Metastatic Lung Carcinoma in the Adrenal Gland (tissue), 1 donor: ENCODE results near the gene KPNA5.

- PRO-cap = unidirectional peak, plus-strand start at chr6:113855764; bidirectional peak, plus-strand start at chr6:113856144, minus-strand start at chr6:113855987
Observed at GRCh38 chr6:113855665-113856615, 1.2 kb upstream of the MARCKS start.

- PRO-cap = no peak
Observed at GRCh38 chr6:113856616-113857122, 476 bp upstream of the MARCKS start.

DNA sequence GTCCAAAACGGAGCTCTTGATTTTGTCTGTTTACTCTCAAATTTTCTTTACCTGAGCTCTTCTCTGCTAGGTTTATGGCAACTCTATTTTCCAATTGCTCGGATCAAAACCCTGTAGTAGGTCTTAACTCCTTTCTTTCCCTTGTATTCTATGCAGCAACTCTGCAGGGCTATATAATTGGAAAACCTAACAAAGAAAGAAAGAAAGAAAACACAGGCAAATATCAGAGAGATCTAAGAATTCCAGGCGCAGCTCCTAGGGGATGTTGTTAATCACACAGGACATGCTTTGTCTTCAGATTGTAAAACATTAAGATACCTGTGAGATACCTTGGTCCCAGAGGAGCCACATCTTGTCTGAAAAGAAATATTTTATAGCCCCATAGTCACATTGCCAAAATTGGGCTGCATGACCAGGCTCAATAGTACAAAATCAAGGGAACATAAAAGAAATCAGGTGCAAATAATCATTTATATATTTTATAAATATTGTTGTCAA lies 747.8 kb upstream of the HS3ST5 start:
- PRO-cap = no peak

GRCh38 chr6:116158452-116158883 lies 32.5 kb upstream of the COL10A1 start:
- PRO-cap = no peak

- PRO-cap = no peak
Observed at GRCh38 chr6:116221006-116221450, 32.8 kb downstream of the TSPYL4 start.

DNA sequence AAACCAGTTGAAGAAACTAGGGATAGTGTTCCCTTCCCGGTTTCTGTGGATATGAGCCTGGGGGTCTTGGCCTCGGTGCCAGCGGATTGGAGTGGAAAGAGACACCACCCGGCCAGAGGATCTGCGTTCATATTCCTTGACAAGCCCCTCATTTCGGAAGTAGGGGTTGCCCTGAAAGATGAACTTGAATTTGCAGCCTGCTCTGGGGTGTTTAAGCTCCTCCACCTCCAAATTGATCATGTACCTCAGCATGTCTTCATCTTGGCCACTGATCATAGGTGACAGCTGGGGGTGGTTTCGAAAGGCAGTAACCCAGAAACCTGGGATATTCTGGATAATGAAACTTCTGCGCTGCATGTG lies 960 bp downstream of the TSPYL4 start:
- PRO-cap = no peak

- PRO-cap = no peak
Observed at GRCh38 chr6:116268850-116269475, 10.8 kb downstream of the TSPYL1 start.

GRCh38 chr6:116385352-116385831 lies 14.6 kb downstream of the DSE start:
- PRO-cap = no peak

GRCh38 chr6:116404954-116405716 lies 34.4 kb downstream of the DSE start:
- PRO-cap = no peak

DNA sequence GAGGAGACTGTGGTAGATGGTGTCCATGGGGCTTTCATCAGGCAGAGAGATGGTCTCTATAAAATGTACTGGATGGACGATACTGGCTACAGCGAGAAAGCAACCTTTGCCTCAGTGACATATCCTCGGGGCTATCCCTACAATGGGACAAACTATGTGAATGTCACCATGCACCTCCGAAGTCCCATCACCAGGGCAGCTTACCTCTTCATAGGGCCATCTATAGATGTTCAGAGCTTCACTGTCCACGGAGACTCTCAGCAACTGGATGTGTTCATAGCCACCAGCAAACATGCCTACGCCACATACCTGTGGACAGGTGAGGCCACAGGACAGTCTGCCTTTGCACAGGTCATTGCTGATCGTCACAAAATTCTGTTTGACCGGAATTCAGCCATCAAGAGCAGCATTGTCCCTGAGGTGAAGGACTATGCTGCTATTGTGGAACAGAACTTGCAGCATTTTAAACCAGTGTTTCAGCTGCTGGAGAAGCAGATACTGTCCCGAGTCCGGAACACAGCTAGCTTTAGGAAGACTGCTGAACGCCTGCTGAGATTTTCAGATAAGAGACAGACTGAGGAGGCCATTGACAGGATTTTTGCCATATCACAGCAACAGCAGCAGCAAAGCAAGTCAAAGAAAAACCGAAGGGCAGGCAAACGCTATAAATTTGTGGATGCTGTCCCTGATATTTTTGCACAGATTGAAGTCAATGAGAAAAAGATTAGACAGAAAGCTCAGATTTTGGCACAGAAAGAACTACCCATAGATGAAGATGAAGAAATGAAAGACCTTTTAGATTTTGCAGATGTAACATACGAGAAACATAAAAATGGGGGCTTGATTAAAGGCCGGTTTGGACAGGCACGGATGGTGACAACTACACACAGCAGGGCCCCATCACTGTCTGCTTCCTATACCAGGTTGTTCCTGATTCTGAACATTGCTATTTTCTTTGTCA lies 24.6 kb upstream of the CALHM6 start:
- PRO-cap = no peak

- PRO-cap = bidirectional peak, plus-strand start at chr6:116681211, minus-strand start at chr6:116681004; bidirectional peak, plus-strand start at chr6:116681561, minus-strand start at chr6:116681543
Observed at GRCh38 chr6:116680889-116681713, at the start of gene KPNA5. KPNA5 (plus strand) TSS chr6:116681211.

DNA sequence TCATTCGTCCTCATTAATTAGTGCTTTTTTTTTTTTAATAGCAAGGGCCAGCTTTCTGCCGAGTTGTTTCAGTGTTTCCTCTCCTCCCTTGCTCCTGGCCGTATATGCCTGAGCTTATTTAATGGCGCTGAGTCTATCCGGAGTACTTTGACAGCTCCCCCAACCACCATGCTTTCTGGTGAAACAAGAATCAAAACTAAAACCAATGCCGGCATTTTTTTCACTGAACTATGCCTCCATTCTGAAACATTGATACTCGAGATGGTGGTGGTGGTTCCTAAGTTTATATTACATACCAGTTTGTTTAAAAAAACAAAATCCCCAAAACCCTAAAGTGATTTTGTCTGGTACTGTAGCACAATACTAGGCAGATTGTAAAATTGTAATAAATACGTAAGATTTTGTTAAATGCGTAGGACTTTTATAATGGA lies 1.2 kb downstream of the DCBLD1 start:
- PRO-cap = no peak

- PRO-cap = no peak
Observed at GRCh38 chr6:117698344-117698870, 23.1 kb downstream of the NUS1 start.

DNA sequence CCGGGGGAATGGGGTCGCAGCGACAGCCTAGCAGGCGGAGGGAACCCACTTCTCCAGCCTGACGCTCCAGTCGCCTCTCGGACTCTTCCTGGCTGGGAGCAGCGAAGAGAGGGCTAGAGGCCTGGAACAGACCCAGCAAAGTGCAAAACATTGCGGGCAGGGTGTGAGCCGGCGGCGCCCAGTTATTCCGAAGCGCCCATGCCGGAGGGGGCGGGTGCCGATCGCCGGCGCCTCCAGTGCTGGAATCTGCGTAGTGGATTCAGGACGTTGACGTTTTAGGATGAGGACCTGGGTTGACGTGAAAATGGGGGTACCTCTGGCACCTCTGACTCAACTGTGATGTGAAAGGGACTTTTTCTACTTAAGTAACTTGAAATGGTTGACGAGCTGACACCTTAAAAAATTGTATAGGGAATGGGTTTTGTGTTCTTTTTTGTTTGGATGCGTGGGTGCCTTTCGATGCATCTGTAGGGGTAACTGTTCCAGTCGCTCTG lies 1.4 kb downstream of the SLC35F1 start:
- PRO-cap = no peak

- PRO-cap = no peak
Observed at GRCh38 chr6:118377762-118378671, 170.1 kb upstream of the PLN start.

DNA sequence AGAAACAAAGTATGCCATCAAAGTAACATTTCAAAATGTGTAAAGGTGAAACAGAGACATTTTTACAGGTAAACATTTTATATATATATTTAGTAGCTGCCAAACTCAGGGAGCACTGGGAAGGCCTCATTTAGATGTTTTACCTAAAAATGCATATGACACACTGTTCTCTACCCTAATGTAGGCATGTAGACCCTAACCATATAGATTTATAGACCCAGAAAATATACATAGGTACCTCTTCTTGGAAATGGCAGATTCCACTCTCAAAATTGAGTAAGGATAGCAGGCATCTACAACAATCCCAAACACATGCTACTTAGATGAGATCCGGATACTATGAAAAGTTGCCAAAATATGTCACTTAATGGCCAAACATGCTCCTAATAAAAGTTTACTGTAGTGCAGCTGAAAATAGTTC lies 10.8 kb upstream of the PLN start:
- PRO-cap = no peak

DNA sequence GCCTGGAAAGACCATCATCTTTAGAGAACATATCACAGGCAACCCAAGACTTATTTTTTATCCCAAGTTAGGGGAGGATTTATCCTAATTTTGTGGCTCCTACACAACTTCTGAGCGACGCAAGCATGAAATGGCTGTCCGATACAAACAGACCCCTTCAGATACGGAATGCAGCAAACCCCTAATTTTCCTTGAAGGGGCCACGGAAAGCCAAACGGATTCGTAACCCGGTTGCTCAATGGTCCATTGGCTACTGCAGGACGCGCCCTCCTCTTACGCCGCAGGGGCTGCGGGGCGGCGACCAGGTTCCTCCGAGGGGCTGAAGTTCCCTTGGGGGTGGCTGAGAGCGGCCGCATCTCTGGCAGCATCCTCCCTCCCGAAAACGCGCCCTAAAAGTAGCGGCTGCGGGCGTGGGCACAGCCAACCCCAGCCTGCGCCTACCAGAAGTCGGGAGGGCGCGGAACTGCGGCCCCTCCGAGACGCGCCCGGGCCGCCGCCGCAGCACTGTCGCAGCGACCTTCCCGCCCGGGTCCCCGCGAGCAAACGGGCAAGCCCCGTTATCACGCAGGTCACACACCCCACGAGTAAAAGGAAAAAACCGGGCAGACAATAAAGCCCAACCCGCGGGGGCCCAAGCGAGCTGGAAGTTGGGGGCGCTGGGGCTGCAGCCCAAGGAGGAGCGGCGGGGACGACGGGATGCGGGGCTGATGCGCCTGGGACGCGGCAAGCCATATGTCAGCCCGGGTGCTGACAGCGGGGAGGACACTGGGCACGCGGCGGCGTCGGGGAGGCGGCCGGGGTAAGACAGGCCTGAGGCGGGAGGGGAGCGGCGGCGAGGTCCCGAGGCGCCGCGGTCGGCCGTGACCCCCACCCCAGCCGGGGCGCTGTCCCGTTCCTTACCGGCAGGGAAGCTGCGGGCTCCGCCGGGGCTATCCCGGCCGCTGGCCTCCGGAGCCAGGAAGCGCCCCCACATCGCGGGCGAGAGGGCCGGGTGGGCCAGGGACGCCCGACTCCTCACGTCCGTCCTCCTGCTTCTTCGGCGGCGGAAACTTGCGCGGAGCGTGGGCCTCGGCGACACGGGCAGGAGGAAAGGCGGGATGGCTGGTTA lies 740 bp downstream of the CEP85L start:
- PRO-cap = unidirectional peak, plus-strand start at position 283 of the sequence

GRCh38 chr6:118664348-118664702 lies 12.9 kb upstream of the CEP85L start:
- PRO-cap = no peak

DNA sequence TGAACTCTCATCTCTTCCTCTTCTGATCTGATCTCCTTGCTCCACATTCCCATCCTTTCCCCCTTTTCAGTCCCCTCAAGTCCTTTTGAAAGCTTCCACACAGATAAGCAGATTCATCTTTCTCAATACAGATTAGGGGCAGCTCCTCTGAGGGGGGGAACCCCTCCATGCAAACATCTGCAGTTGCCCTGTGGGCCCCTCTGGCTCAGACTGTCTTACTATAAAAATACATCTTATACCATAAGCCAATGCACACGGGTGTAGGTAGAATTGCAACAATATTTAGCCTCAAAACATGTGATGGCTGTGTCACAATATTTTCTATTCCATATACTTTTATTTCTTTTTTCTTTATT lies 68.4 kb upstream of the CEP85L start:
- PRO-cap = no peak

DNA sequence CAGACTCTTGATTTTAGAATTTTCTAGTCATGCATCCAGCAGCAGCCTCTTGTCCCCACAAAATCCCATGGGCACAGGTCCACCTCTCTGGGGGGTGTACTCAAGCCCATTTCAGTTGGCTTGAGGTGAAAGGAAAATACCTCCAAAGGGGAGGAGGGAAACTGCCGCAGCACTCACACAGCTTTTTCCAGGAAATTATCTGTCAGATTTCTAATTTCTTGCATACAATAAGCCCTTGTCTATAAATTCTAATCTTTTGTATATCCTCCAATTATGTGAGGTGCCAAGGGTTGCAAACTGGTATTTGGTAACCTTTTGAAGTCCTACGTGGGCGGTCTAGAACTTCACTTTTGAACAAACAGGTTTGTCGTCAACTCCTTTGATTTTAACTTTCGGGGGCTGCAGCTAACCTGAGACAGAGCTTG lies 104.7 kb upstream of the CEP85L start:
- PRO-cap = no peak